ENCODE results near the gene TBXA2R.

GRCh38 chr19:3203631-3204459, 18.1 kb downstream of the NCLN start:
- PRO-cap, 2 experiments, result no peak in any of the 2 experiments

DNA sequence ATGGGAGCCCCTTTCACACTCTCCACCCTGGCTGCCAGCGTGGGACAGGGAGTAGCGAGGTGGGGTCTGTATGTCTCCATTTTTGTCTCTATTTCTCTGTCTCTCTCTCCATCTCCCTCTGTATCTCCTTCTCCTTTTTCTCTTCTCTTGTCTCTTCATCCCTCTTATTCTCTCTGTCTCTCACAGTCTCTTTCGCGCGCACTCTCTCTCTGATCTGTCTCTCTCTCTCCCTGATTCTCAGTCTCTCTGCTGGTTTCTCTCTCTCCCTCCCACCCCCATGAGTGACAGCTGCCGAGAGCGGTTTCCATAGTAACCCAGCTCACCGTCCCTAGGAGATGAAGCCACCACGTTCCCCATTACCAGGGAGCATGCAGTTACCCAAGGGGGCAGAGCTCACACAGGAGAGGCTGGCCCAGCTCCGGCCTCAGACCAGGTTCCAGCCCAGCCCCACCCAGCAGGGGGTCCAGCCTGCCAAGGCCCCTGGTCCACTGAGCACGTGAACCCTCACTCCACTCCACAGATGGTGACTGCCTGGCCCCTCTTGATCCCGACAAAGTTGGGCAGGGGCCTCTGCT, 50.4 kb downstream of the CELF5 start:
- PRO-cap, 2 experiments, result no peak in any of the 2 experiments

- PRO-cap, 2 experiments, result peak in 2 of 2 experiments; most common plus-strand start chr19:3275936 (in 2); most common minus-strand start chr19:3275779 (in 2)
Observed at GRCh38 chr19:3275380-3276487, 51.3 kb downstream of the CELF5 start.

DNA sequence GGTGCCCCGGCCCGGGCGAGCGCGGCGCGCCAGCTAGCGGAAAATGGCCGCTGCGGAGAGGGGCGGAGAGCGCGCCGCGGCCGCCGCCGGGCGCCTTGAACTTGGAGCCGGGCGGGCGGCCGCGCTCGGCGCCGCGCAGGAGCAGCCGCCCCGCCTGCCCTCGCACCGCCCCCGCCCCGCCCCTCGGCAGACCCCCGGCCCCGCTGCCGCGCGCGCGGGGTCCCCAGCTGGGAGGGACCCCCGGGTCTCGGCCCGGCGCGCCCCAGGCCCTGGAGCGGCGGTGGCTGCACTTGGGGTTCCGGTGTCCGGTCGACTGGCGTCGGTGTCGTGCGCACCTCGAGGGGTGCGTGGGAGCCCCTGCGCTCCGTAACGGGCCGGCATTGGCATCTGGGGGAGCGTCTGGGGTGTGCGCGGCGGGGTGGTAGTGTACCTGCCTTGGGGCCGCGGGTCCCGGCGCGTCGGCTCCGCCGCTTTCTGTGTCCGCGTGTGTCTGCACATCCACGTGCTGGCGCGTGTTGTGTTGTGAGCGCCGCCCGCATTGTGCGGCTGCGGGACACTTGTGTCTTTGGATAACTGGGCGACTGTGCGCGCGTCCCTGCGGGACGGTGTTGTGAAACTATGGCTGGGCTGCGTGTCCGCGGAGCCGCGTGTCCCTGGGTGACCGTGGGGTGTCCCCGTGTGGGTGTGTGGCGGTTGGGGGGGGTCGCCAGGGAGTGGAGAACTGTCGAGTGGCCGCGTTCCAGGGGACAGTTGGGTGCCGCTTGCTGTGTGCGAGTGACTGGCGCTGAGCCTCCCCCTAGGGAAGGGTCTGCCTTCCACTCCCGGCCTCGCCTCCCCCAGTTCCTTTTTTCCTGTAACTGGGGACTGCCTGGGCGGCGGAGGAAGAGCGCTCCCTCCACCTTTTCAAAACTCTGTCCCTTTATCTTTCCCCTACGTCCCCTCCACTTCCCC, 6.0 kb upstream of the NFIC start:
- PRO-cap, 2 experiments, result peak in 2 of 2 experiments; most common plus-strand start position 380 of the sequence (in 2); most common minus-strand start position 544 of the sequence (in 2)

DNA sequence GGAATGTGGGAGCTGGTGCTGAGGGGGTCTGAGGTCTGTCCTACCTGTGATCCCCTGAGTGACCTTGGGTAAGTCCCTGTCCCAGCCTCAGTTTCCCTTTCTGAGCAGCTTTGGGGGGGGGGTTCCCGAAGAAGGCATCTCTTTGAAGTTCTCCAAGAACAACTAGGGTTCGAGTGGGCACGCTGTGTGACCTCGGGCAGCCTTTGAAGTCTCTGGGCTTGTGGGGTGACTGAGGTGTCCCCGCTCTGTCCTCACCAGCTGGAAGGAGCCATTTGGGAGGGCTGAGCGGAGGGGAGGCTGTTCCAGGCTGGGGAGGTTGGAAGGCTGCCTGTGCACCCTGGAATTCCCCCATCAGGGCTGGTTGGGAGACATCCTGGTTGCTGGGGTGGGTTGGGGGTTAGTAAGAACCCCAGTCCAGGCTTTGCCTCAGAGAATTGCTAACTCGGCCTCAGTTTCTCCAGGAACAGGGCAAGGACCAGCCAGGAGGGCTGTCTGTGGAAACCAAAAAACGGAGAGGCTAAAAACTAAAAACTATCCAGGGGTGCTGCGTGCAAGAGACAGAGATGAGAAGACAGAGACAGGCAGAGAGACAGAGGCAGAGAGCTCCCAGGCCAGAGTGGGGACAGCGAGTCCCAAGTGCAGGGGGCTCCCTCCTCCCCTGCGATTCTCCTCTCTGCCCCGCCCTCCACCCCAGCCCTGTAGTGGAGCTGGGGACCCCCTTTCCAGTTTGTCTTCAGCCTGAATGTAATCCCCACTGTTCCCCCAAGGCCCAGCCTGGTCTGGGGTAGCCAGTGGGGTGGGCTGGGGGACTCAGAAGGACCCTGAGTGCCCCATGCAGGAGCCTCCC, 1.8 kb downstream of the NFIC start:
- PRO-cap, 2 experiments, result no peak in any of the 2 experiments

DNA sequence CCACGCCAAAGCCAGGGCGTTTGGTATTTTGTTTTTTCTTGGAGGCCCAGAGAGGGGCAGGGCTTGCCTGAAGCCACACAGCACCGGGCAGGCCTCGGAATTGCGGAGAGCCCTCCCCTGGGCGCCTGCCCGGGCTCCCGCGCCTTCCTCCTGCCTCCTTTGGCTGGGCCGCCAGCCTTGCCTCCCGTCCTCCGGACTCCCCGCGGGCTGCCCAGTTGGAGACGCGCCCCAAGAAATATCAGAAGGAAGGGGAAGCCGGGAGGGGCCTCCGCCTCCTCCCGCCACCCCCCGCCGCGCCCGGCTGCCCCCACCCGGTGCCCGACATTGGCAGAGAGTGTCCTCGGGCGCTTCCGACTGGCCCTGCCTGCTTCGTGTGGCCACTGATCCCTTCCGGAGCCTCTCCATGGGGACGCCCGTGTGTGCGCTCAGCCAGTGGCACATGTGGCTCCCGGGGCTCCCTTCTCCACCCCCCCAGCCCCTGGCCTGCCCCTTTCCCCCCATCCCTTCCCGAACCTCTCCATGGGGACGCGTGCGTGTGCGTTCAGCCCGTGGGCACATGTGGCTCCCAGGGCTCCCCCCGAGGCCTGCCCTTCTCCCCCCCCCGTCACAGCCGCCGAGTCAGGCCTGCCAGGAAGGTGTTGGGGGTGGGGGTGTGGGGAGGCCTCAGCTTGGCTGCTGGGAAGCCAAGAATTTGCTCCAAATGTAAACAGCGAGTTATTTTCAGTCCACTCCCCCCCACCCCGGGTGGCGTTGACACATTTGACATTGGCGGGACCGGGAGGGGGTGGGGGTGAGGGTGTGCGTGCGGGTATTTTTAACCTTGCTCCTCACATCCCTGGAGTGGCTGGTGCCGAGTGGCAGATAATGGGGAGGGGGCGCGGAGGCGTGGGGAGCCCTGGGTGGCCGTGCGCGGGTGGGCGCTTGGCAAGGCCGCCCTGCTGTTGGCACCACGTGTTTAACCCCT, 37.4 kb downstream of the NFIC start:
- PRO-cap, 2 experiments, result no peak in any of the 2 experiments

GRCh38 chr19:3459279-3460081, 20.8 kb downstream of the SMIM24 start:
- PRO-cap, 2 experiments, result no peak in any of the 2 experiments

GRCh38 chr19:3463547-3464290, 16.6 kb downstream of the SMIM24 start:
- PRO-cap, 2 experiments, result no peak in any of the 2 experiments

GRCh38 chr19:3467539-3468458, 12.5 kb downstream of the SMIM24 start:
- PRO-cap, 2 experiments, result no peak in any of the 2 experiments

DNA sequence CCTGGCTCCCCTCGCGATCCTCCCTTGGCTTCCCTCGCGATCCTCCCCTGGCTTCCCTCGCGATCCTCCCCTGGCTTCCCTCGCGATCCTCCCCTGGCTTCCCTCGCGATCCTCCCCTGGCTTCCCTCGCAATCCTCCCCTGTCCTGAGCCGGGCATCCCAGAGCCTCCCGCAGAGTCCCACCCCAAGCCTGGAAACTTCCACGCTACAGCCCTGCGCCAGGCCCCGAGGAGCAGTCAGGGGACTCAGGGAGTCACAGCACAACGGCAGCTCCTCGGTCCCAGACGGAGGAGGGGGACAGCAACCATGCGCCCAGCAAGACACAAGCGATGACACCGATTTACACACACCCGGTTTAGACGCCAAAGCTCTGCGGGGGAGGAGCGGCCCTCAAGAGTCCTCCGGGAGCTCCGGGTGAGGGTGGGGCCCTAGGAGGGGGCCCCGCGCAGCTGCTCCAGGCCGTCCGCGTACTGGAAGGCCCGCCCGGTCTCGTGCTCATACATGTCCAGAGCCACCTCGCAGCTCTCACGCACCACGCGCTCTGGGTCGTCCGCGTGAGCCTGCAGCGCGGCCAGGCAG, 7.9 kb upstream of the SMIM44 start:
- PRO-cap, 2 experiments, result no peak in any of the 2 experiments

GRCh38 chr19:3510909-3511254, 4.8 kb downstream of the FZR1 start:
- PRO-cap, 2 experiments, result peak in 2 of 2 experiments; most common plus-strand start chr19:3511194 (in 2)

- PRO-cap, 2 experiments, result peak in 2 of 2 experiments; most common plus-strand start chr19:3517241 (in 1); most common minus-strand start chr19:3516943 (in 2)
Observed at GRCh38 chr19:3516608-3517460, 10.7 kb downstream of the FZR1 start.

GRCh38 chr19:3529671-3530899, 8.9 kb upstream of the TEKTIP1 start:
- PRO-cap, 2 experiments, result no peak in any of the 2 experiments

GRCh38 chr19:3548507-3549201, 8.7 kb downstream of the MFSD12 start:
- PRO-cap, 2 experiments, result no peak in any of the 2 experiments

DNA sequence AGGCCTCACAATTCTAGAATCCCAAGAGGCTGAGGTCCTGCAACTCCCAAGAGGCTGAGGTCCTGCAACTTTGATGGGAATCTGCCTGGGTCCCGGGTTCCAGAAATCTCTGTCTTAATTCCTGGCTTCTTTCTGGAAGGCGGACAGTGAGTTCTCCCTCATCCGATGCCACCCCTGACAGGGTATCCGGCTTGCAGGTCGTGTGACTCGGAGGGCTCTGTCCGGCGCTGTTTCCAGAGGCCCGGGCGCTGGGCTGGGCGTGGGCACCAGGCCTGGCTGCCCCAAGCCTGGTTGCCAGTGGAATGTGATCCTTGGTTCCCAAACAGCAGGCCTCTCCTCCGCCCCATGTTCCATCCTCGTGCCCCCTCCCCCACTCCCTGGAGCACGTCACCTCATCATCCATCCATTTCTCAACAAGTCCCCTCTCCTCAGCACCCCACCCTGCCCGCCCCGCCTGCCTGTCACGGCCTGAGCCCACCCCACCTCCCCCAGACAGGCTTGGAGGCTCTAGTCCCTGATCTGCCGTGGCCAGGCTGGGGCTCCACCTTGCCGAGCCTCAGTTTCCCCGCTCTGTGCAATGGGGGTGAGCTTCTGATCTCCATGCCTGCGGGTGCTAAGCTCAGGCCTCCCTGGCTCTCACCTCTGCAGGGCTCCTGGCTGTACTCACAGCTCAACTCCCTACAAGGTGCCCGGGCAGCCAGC, 2.4 kb downstream of the TBXA2R start:
- PRO-cap, 2 experiments, result no peak in any of the 2 experiments

DNA sequence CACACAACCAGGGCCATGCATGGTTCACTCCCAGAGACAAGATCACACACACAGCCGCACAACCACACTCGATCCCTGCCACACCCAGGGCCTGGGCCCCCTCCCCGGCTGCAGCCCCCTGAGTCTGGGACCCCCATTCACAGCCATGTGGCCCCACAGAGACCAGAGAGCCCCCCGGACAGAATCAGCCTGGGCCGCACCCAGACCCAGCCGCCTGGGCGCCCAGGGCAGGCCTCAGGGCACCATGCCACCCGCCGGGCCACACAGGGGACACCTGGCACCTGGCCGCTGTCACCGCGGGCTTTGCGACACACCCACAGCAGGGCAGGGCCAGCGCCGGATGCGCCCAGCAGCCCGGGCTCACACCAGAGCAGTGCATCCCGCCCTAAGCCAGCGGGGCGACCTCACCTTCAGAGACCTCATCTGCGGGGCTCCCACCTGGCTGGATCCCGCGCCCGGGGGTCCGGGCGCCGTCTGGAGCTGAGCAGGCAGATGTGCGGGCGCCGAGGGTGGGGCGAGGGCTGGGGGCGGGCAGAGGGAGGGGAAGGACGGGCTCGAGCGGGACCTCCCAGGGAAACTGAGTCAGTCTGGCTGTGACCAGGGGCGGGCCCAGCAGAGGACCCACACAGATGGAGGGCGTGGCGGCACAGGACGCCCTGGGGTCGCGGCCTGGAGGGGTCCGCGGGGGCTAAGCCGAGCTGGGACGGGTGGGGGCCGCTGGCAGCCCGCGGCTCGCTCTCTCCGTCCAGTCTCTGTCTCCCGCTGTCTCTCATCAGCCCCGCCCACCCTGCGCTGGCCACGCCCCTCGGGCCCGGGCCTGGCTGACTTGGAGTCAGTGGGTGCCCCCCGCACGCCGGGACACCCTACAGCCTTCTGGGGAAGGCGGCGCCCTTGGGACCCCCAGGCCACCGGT, at the start of gene TBXA2R:
Gene TBXA2R (minus strand): TSS at position 754 of the 913 bp plus-strand sequence.
- PRO-cap, 2 experiments, result no peak in any of the 2 experiments

DNA sequence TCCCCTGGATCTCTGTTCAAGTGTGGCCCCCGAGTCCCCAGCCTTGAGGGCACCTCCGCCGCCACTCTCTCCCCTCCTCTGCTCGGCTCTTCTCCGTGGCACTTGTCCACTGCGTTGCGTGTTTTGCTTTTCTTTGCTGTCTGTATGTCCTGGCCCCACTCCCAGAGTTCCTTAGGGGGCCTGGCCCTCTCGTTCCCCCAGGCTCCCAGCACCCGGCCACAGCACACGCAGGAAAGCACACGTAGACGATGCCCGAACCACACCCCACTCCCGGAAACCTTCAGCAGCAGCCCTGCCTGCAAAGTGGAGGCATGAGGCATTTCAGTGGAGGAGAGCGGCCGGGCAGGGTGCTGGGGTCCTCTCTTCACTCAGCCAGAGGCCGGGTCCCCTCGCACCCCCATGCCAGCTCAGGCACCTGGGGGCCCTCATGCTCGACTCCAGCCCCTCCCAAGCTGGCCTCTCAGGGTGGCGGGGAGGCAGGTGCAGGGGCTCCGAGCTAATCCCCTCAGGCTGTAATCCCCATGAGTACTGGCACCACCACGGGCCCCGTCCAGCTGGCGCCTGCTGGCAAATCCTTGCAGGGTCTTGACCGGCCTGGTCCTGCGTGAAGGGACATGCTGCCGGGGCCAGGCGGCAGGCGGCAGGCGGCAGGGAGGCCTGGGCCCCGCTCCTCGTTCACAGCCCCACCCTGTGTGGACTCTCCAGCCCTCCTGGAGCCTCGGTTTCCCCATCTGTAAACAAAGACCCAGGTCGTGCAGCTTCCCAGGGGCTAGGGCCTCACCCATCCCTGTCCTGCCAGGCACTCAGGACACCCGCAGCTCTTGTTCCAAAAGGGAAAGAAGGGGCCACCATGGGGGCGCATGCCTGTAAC, 7.1 kb downstream of the PIP5K1C start:
- PRO-cap, 2 experiments, result no peak in any of the 2 experiments

- PRO-cap, 2 experiments, result peak in 1 of 2 experiments; most common minus-strand start chr19:3982279 (in 1)
Observed at GRCh38 chr19:3982086-3982515, 3.2 kb downstream of the EEF2 start.

GRCh38 chr19:4007866-4008640, 517 bp downstream of the PIAS4 start:
- PRO-cap, 2 experiments, result no peak in any of the 2 experiments

DNA sequence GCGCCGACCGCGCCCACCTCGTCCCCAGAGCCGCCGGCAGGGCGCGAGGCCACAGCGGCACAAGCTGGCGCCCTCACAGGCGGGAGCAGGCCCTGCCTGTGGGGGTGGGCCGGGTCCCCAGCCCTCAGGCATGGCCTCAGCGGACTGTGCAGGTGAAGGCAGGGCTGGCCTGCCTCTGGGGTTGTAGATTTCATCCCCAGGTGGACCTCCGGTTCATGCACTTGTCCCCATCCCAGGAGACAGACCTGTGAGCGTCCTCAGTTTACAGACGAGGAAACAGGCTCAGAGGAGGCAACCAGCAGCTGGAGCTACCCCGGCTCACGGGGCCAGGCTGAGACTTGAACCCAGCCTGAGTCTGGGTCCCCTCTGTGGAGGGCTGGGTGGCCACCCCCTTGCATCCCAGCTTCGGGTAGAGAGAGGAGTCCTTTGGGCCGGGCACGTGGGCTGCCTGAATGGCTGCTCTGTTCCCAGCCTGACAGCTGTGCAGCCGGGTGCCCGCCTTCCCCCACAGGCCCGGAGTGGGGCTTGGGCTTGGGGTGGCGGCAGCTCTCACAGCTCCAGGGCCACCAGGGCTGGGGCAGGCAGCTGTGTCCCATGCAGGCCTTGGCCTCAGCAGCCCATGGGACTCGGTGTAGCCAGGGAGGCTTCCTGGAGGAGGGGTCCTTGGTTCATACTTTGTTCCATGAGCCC, 26.8 kb downstream of the PIAS4 start:
- PRO-cap, 2 experiments, result no peak in any of the 2 experiments

All from cytotoxic T cell (primary cell).